Choroid plexus epithelial cell (primary cell): ENCODE measurements around the gene DYNC2I2.

GRCh38 chr9:127976982-127977449, 3.8 kb downstream of the EEIG1 start:
- RRBS = no CpG with 5 or more reads among the region's 3 CpGs

DNA sequence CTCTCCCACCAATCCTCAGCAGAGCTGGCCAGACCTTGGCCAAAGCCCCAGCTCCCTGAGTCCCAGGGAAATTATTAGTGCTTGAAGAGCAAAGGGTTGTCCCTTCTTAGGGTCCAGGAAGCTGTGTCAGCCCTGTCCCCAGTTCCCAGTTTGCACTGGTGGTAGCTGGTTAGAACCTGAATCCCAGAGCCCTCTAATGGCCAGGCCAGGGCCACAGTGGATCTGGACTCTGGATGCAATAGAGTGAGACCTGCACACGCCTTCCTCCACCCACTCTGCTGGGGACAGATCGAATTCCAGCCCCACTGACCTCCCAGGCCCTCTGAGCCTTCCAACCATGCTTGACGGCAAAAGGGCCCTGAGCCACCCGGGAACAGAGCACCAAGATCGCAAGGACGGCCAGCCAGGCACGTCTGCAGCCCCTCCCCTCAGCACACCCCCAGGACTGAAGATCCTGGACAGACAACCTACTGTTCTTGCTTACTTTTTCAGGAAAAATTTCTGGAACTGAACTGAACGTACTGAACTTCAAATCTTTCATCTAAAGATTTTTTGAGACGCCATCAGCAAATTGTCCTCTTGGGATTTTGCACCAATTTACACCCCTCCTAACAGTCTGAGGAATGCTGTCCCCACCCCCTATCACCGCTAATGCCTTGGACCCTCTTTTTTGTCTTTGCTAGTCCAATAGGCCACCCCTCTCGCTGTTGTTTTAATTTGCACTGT, 23.6 kb downstream of the NAIF1 start:
- RRBS = no CpG with 5 or more reads among the region's 11 CpGs

GRCh38 chr9:128056924-128057887, 9.9 kb downstream of the NAIF1 start:
- RRBS = no CpG with 5 or more reads among the region's 16 CpGs

GRCh38 chr9:128145370-128146196, 3.7 kb upstream of the LCN2 start:
- RRBS = no CpG with 5 or more reads among the region's 17 CpGs

GRCh38 chr9:128215668-128216482, 12.7 kb downstream of the DNM1 start:
- RRBS = no CpG with 5 or more reads among the region's 10 CpGs

GRCh38 chr9:128218458-128219186, 15.4 kb downstream of the DNM1 start:
- RRBS = no CpG with 5 or more reads among the region's 43 CpGs

DNA sequence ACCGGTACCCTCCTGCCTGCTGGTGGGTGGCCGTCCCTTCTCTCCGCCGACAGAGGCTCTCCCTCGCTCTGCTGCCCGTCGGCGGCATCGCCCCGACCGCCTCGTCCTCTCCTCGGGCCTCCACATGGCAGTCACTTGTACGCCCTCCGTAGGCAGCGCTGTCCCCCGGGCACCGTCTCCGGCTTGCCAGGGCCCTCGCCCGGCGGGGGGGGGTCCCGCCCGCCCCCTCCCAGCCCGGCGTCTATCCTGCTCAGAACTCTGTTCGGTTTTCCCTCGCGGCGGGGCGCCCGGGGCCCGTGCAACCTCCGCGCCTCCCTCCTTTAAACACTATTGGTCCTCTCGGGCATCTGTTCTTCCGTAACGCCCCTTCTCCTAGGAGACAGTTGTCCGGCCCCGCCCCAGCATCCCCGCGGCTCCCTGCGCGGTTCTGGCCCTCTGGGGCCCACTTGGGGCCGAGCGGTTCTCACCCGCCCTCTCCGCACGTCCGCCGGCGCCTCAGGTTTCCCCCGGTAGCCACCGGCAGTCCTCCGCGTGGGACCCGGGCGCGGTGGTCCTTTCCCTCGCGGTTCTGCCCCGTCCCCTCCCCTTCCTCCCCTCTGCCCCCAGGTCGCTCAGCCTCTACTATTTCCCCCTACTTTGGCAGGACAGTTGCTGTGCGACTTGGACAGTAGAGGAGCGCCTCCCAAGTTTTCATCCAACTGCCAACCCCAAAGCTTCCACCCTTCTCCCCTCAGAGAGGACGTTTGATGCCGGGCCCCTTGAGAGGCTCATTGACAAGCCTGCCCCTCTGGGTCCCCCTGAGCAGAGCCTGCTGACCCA, 958 bp downstream of the ODF2 start:
- RRBS = 1% methylated on average over 25 of the region's 67 CpGs

- RRBS = no CpG with 5 or more reads among the region's 58 CpGs
These were observed 413 bp upstream of the SPTAN1 start for GRCh38 chr9:128551864-128552483.

- RRBS = no CpG with 5 or more reads among the region's 2 CpGs
These were observed 6.5 kb downstream of the SPTAN1 start for GRCh38 chr9:128558976-128559287.

DNA sequence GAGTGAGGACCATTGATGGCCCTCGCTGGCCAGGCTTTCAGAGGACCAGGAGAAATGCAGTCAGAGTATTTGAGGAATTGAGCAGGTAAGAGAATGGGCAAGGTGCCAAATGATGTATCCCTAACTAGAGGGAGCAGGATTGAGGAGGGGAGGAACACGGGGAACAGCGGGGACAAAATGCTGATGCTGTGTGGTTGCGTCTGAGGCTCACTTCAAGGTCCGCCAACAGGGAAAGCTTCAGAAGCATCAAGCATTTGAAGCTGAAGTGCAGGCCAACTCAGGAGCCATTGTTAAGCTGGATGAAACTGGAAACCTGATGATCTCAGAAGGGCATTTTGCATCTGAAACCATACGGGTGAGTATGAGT, 16.1 kb downstream of the SPTAN1 start:
- RRBS = no CpG with 5 or more reads among the region's 6 CpGs

DNA sequence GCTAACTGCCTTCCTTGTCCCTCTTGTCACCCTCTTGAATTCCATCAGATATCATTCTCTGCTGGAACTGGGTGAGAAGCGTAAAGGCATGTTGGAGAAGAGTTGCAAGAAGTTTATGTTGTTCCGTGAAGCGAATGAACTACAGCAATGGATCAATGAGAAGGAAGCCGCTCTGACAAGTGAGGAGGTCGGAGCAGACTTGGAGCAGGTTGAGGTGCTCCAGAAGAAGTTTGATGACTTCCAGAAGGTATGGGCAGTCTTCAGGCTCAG, 41.7 kb downstream of the SPTAN1 start:
- RRBS = no CpG with 5 or more reads among the region's 5 CpGs

- RRBS = 1% methylated on average over 10 of the region's 95 CpGs
These were observed at the start of gene DYNC2I2 for GRCh38 chr9:128656237-128657443. Gene DYNC2I2 (minus strand): TSS chr9:128656847.

DNA sequence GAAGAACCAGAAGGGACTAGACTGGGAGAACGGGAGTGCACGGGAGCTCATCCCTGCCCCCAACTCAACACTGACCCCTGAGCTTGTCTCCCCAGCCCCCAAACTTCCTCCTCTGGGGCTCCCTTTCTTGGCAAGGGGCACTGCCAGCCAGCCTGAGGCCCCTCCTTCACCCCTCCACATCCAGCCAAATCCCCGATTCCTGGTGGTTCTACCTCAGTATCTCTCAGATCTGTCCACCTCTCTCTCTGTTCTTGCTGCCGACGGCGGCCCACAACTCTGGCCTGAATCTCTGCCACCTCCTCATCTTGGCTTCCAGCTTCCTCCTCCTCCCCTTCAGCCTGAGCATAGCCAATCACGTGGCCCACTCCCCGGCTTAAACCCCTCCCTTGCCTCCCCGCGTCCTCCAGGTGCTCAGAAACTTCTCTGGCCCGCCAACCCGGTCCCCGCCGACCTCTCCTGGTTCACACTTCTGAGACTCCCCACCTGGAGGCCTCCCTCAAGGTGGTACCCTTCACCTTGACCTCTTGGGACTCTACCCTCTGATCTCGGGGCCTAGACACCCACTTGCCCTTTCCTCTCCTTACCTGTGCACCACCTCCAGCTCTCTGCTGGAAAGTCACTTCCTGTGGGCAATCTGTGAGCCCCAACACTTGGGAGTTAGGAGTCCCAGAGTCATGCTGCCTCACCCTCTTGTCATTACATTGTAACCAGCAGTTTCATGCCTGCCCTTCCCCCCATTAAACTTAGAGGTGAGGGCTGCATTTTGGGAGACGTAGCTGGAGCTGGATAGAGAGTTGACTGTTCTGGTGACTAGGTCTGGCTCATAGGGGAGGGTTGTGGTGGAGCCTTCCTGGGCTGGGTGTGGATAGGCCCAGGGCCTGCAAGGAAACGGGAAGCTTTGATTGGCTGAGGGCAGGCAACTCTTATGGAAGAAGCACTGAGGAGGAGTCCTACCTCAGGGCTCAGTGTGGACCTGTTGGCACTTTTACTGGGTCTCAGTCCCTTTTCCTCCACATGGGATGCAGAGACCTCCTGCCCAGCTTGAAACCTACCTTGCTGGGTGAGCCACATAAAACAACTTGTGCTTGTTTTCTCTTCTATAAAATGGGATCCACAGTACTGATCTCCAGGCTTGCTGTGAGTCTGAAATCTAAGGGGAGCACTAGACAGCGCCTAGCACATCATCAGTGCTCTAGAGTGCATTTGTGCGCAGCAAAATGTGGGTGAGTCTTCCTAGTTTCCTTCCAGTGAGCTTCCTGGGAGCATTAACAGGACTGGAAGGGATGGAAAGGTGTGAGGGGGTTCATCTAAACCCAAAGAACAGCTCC, 4.4 kb upstream of the SET start:
- RRBS = 3% methylated on average over 5 of the region's 19 CpGs

DNA sequence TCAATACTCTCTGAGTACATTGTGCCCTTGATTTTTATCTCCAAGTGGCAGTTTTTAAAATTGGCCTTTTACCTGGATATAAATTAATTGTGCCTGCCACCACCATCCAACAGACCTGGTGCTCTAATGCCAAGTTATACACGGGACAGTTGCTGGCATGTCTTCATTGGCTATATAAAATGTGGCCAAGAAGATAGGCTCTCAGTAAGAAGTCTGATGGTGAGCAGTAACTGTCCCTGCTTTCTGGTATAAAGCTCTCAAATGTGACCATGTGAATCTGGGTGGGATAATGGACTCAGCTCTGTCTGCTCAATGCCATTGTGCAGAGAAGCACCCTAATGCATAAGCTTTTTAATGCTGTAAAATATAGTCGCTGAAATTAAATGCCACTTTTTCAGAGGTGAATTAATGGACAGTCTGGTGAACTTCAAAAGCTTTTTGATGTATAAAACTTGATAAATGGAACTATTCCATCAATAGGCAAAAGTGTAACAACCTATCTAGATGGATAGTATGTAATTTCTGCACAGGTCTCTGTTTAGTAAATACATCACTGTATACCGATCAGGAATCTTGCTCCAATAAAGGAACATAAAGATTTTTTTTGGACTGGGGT, 6.4 kb upstream of the PKN3 start:
- RRBS = no CpG with 5 or more reads among the region's 3 CpGs

- RRBS = no CpG with 5 or more reads among the region's 8 CpGs
These were observed 4.8 kb upstream of the PKN3 start for GRCh38 chr9:128697304-128698038.

- RRBS = no CpG with 5 or more reads among the region's 2 CpGs
These were observed 5.8 kb downstream of the TBC1D13 start for GRCh38 chr9:128792832-128793269.

- RRBS = 2% methylated on average over 19 of the region's 32 CpGs
These were observed 456 bp downstream of the SPOUT1 start for GRCh38 chr9:128829004-128829672.

GRCh38 chr9:128878281-128878913, 3.4 kb downstream of the KYAT1 start:
- RRBS = no CpG with 5 or more reads among the region's 8 CpGs

- RRBS = no CpG with 5 or more reads among the region's 20 CpGs
These were observed 218 bp upstream of the SH3GLB2 start for GRCh38 chr9:129028441-129028656.

DNA sequence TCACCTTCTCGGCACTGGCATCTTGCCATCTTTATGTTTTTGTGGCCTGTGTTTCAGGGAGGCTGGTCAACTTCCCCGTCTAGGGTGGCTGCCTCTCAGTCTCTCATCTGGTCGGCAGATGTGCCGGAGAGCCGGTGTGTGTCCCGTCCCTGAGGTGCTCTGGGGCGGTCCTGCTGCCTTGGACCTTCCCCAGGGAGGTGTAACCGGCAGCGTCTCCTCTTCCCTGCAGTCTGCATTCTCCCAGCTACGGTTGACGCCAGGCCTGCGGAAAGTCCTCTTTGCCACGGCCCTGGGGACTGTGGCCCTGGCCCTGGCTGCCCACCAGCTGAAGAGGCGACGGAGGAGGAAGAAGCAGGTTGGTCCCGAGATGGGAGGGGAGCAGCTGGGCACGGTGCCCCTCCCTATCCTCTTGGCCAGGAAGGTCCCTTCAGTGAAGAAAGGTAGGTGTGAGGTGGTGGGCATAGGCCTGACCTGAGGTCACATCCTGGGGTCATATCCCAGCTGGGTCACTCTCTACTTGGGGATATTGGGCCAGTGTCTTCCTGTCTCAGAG, 5.7 kb downstream of the MIGA2 start:
- RRBS = 75% methylated on average over 4 of the region's 17 CpGs